Mesenteric fat pad (tissue), 1 donor: ENCODE data around the gene SERPINA9.

DNA sequence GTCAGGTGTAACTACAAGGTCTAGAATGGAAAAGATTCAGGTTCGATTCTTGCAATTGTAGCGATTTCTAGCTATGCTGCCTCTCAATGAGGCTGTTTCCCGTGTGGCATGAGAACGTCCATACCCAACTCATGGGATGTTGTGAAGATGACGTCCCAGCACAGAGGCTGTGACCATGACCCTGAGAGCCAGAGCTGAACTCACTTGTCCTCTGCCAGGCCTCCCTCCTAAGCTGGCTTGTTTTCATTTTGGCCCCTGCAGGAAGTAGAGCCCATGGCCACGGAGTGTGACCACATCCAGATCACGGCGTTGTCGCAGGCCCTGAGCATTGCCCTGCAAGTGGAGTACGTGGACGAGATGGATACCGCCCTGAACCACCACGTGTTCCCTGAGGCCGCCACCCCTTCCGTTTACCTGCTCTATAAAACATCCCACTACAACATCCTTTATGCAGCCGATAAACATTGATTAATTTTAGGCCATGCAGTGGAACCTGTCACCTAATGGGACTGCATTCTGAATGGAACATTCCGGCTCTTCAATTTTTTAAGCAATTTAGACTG is 19.4 kb downstream of the OTUB2 start:
- PRO-cap = no peak

GRCh38 chr14:94054308-94054591 is 26.8 kb downstream of the DDX24 start:
- PRO-cap = no peak

DNA sequence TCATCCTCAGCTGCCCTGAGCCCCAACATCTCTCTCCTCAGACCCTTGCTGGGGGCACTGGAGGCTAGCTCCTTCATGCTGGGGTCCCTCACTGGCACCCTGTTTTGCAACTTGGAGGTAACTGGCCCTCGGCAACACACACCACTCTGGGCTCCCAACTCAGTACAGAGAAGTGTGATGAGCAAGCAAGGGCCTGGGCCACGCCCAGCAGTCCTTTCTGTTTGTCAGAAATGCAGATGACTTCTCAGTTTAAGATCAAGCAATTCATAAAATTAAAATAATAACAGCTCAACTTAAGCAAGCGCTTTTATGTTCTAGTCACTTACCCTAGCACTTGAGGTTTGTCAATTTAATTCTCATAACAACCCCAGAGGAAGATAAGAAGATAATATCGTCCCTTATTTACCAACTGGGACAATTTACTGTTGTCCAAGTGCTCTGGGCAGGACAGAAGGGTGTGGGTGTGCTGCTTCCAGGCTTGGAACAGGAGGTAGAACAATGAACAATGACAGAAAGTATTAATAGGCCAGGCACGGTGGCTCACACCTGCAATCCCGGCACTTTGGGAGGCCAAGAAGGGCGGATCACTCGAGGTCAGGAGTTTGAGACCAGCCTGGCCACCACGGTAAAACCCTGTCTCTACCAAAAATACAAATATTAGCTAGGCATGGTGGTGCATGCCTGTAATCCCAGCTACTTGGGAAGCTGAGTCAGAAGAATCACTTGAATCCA is 16.5 kb downstream of the IFI27L2 start:
- PRO-cap = no peak

- PRO-cap = no peak
These were observed 632 bp upstream of the IFI27L2 start for GRCh38 chr14:94130101-94130371.

DNA sequence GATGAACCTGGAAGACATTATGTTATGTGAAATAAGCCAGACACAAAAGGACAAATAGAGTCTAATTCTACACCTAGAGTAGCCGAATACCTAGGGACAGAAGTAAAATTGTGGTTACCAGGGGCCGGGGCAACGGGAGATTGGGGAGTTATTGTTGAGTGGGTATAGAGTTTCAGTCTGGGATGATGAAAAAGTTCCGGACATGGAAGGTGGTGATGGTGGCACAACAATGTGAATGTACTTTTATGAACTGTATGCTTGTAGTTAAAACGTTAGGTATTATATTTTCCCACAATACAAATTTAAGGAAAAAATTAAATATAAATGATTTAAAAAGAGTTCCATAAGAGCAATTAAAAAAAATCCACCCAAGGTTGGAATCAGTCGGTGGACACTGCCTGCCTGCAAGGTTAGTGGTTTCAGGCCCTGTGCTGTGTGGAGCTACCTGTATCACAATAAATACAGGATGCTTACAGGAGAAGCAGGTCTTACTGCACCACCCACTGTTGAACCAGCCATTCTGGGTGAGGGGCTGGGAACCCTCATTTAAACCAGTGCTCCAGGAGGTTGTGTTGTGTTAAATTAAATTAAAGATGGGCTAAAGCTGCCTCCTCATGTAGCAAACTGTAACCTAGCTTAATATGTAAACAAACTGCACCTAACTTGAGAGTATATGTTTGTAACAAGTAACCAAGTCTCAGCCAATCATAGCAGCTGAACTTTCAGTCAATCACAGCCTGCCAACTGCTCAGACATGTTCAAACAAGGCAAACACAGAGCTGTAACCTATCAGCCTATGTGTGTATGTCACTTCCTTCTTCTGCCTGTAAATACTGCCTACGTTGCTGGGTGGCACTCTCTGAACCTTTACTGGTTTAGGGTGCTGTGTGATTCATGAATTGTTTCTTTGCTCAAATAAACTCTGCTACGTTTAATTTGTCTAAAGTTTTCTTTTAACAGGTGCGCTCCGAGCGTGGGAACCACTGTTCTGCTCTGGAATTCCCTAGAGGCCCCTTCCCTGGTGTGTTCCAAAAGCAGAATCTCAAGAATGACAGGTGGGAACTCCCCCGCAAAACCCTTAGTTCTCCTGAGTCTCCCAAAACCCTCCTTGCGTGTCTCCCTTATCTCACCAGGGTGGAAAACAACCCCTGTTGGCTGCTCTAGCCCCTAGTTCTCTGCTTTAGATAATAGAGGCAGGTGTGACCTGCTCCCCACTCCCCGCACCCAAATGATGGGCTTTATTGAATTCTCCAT is 3.0 kb downstream of the SERPINA6 start:
- PRO-cap = no peak

DNA sequence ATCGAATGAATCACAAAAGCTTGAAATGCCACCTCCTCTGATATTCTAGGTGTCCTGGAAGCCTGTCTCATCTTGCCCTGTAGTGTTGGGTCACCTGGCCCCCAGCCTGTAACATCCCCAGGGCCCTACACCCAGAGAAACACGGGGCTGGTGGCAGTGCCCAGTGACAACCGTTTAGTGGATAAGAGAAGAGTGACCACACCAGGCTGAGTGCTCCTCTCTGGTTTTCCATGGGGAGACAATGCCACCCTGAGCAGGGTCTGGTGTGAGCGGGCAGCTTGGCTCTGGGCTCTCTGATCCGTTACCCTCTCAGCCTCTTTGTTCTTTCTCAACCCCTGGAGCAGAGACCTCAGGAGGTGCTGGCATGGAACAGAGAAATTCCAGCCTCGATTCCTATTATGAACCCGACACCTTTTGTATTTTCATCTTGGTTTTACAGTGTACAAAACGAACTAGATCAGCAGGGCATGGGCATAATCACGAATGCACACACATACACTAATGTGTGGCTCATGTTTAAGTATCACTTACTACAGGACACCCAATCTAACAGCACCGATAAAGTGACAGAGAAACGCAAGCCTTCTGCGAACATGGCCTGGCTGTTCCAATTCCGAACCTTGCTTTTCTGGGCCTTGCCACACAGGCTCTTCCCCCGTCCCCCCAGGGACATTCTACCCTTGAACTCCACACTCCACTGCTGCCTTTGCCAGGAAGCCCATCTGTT is 8.4 kb downstream of the SERPINA1 start:
- PRO-cap = no peak

GRCh38 chr14:94387013-94387798 is 1.2 kb downstream of the SERPINA1 start:
- PRO-cap = no peak

DNA sequence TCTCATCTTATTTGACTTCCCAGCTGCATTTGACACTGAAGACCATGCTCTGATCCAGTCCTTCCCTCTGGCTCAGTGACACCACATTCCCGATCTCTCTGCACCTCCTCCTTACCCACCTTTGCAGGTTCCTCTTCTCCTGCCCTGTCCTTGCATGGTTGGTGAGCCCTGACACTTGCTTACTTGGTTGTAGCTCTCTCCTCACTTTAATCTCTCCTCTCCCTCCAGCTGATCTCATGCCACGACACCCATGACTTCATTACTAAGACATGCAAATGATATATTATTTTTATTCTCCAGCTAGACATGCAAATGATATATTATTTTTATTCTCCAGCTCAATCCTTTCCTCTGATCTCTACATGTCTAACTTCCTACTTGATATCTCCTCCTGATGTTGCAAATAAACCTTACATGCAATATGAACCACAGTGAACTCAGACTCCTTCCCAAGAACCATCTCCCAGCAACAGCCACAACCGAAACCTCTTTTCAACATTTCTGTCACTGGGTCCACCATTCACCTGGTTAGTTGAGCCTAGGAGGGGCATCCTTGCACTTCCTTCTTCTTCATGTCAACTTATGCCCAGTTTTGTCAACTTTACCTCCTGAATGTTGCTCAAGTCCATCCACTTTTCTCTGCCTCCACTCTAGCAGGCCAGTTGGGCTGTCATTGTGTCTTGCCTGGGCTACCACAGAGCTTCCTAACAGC is at the start of gene SERPINA9:
Gene SERPINA9, minus strand, starts transcription at position 181 of the 712 bp plus-strand sequence.
- PRO-cap = no peak

DNA sequence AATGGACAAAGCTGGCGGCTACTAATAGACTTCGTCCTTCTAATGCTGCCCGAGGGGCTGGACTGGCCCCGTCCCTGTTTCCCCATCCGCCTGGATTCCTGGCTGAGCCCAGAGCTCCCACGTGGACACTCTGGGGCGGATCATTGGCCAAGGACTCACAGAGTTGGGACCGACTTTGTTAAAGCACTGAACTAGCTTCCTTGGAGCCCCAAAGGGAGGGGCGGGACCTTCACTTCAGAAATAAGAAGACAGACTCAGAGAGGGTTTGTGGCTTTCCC is 10.6 kb upstream of the SERPINA9 start:
- PRO-cap = no peak

GRCh38 chr14:94599646-94600098 is 12.5 kb upstream of the SERPINA3 start:
- PRO-cap = no peak

- PRO-cap = no peak
These were observed 2.6 kb downstream of the SERPINA3 start for GRCh38 chr14:94614377-94615670.

DNA sequence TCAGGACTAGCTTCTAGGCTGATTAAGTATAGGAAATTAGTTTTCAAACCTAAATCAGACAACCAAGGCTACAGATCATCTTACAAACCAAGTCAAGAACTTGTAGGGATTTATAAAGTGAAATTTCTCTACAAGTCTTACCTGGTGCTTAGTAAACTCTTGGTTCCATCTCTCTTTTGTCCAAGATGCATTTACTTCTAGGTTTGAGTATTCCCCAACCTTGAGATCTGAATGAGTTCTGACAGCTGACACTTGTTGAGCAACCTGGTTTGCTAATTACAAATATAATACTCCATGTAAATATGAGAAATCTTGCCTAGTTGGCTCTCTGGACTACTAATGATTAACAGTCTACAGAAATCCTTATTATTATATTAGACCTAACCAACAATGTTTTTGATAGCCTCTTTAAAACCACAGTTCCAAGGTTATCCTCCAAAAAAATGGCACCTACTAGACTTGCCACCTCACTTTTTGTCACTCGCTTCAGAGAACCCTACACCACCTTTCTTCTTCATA is 25.9 kb downstream of the DICER1 start:
- PRO-cap = no peak

- PRO-cap = no peak
These were observed 15.2 kb downstream of the DICER1 start for GRCh38 chr14:95141952-95142623.

DNA sequence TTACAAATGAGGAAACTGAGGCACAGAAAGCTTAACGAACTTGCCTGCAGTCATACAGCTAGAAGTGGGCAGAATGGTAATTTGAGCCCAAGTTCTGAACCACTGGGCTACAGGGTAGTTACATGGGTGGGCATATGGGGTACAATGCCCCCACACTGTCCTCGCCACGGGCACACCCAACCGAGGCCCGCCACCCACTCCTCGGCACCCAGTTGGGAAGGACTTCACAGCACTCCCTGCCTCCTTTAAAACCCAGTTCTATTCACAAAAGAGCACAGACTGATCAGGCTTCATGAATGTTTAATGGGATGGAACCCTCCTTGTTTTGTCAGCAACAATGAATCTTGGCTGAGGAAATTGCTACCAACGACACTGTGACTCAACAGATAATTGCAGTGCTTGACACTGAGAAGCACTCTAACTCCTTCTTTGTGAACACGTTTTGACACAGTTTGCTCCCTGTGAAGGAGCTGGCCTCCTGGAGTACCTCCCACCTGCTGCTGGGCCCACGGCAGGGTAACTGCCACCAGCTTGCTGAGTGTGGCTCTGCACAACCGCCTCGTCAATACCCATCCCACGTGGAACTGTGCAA is 63.6 kb downstream of the CLMN start:
- PRO-cap = no peak

GRCh38 chr14:95258358-95259110 is 61.2 kb downstream of the CLMN start:
- PRO-cap = no peak

GRCh38 chr14:95479954-95480755 is 36.3 kb downstream of the SYNE3 start:
- PRO-cap = no peak

- PRO-cap = no peak
These were observed 583 bp downstream of the SYNE3 start for GRCh38 chr14:95515699-95516435.

DNA sequence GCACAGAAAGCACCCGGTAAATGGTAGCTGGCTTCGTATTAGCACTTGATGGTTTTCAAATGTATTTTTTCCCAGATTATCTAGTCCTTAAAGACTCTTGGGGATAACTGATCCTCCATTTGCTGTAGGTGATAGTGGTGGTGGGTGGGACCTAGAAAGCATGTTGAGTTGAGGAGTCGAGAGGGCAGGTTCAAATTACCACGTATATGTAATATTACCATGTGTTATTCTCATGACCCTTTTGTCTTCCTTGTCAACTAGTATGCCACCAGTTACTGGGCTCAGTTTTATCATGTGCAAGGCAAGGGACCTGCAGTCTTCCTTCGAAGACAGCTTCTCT is 1.8 kb downstream of the GLRX5 start:
- PRO-cap = no peak

- PRO-cap = no peak
These were observed 63.0 kb downstream of the GLRX5 start for GRCh38 chr14:95597824-95598307.

GRCh38 chr14:95620722-95621079 is 65.5 kb upstream of the TCL1B start:
- PRO-cap = no peak